Penis (tissue), 1 donor: Measurements from ENCODE around the genes ADGRD1 and SFSWAP.

- PRO-cap = no peak
Measured at GRCh38 chr12:130952452-130953074, 1.1 kb upstream of the ADGRD1 start.

- PRO-cap = unidirectional peak, plus-strand start at chr12:130953962
Measured at GRCh38 chr12:130953604-130954354, at the start of gene ADGRD1. Gene ADGRD1, plus strand, starts transcription at chr12:130953907.

- PRO-cap = no peak
Measured at GRCh38 chr12:130960726-130961205, 7.1 kb downstream of the ADGRD1 start.

DNA sequence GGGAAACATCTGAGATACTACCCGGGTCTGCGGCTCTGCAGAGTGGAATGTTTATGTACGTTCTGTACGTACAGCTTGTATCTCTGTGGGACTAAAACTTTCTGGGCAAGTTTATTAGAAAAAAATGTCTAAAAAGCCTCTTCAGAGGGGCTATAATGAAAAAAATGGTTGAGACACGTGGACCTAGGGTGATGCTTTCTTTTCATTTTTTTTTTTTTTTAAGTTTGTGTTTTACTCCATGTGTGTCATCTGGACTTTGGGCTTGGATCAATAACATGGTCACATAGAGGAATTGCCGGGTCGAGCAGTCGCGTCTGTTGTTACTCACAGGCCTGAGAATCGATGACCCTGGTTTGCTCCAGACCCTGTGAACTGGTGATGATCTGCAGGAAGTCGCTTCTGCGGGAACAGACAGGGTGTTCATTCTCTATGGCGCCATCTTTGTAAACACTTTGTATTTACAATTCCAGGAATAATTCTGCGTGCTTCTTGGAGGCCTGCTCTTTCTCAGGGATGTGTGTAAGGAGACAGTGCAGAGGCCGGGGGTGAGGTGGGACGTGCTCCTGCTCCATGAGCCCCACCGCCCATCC lies 58.5 kb downstream of the ADGRD1 start:
- PRO-cap = no peak

- PRO-cap = no peak
Measured at GRCh38 chr12:131050086-131050470, 96.4 kb downstream of the ADGRD1 start.

DNA sequence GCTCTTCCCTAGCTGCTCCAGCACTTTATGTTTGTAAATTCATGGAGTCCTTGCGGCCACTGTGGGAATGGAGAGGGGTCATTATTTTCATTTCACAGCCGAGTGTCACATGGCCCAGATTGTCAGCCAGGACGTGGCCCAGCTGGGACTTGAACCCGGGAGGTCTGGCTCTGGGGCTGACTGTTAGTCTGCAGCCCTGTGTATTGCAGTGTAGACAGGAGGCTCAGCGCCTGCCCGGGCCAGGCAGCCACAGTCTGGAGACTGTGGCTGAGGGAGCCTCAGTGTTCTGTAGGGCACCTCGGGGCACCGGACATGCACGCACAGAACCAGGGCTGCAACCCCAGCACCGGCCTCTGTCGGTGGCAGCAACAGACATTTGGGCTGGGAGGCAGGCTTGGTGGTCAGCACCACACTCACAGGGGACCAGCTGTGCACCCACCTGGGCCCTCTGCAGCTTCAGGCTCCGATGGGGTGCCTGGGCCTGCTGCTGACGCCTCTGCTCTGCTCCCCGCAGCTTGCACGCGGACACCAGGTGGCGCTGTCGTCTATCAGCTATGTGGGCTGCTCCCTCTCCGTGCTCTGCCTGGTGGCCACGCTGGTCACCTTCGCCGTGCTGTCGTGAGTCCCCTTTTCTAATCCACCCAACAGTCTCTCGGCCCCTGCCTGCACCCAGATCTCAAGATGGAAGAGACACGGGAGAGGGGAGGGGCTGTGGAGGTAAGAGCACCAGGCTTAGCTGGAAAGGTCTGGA lies 150.8 kb downstream of the ADGRD1 start:
- PRO-cap = no peak

- PRO-cap = no peak
Measured at GRCh38 chr12:131239715-131240191, 286.0 kb downstream of the ADGRD1 start.

GRCh38 chr12:131366181-131366968 lies 344.5 kb upstream of the SFSWAP start:
- PRO-cap = no peak

- PRO-cap = no peak
Measured at GRCh38 chr12:131511220-131511842, 199.6 kb upstream of the SFSWAP start.

GRCh38 chr12:131661217-131661642 lies 49.7 kb upstream of the SFSWAP start:
- PRO-cap = no peak

DNA sequence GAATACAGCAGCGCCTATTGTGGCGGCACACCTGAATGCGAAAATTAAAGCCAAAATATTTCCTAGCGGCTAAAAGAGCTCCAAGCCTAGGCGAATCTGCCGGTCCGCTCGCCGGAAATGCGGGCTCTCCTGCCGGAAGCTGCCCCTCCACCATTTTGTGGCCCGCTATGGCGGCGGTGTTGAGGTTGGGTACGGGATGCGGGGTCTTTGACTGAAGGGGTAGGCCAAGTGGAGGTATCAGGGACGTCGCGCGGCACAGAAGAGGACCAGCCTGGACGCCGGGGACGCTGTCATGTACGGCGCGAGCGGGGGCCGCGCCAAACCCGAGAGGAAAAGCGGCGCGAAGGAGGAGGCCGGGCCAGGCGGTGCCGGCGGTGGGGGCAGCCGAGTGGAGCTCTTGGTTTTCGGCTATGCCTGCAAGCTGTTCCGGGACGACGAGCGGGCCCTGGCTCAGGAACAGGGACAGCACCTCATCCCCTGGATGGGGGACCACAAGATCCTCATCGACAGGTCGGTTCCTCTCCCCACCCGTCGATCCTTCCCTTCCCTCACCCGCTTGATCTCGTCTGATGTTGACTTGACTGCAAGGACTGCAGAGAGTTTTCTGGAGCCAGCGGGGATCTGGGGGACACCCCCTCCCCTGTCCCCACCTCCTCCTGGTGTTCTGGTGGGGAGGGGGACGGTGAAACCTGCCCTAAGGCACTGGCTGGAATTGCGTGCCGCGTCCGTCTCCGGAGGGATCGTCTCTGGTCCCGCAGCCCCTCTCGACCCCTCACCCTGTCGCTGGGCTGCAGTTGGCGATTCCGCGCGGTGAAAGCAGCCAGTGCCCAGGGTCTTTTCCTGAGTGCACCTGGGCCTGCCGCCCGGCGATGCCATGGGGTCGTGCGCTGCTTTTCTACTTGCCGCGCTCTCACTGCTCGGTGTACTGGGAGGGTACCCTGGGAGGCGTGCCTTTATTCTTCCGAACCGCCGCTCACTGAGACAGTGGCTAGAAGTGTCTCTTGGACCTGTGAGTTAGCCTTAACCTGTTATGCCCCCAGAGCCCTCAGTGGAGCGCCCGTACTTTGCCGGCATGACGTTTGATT lies at the start of gene SFSWAP:
SFSWAP (plus strand) TSS at position 153 of the 1,085 bp plus-strand sequence.
- PRO-cap = bidirectional peak, plus-strand start at position 158 of the sequence, minus-strand start outside the sequence; unidirectional peak, plus-strand start at position 351 of the sequence

GRCh38 chr12:131745745-131746407 lies 35.0 kb downstream of the SFSWAP start:
- PRO-cap = no peak

DNA sequence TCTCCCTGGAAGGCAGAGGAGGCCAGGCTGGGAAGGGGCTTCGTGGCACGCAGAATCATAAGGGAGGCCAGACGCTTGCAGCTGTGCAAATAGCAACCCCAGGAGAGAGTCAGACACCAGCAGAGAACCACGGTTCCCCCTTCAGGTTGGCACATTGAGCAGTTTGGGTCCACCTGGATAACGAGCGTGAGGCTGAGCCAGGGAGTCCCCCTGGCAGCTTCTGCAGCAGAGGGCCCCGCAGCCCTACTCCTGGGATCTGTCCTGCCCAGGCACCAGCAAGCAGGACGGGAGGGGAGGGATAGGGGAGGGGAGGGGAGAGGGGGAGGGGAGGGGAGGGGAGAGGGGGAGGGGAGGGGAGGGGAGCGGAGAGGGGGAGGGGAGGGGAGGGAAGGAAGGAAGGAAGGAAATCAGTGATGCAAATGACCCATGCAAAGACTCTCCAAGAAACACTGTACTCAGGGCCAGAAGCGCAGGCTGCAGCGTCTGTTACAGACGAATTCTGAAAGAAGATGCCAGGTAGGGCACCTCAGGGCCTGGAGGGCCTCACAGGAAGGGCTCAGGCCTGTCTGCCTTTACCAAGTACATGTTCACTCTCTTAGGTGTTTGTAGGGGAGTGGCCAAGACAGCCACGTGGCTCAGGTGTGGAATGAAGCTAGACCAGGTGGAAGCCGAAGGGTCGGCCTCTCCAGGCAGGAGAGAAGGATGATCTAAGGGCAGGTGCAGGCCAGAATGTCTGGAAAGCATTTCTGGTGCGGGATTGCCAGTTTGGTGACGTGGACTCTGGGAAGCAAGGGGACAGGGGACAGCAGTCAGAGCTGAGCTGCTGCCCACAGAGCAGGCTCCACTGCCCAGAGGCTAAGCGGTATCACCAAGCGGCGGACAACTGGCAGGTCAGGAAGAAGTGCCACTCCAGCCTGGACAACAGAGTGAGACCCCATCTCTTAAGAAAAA lies 32.2 kb upstream of the MMP17 start:
- PRO-cap = no peak

DNA sequence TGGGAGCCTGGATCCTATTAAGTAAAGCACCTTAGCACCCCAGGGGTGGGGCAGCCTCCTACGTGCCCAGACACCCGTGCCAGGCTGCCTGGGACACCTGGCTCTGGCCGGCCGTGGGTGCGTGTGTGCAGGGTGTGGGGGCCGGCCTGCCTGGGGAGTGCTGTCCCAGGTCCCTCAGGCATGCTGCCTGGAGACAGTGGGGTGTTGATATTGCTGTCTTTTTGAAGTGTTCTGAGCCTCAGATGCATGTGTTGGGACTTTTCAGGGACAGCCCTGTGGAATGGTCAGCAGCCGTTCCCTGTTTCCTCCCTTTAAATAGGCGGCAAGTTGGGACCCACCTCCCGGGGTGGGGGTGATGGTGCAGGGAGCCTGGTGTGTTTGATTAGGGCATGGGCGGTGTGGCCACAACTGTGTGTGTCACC lies 7.9 kb downstream of the ULK1 start:
- PRO-cap = no peak

GRCh38 chr12:131924523-131924902 lies 4.6 kb upstream of the PUS1 start:
- PRO-cap = no peak

GRCh38 chr12:131933102-131934079 lies 4.3 kb downstream of the PUS1 start:
- PRO-cap = no peak

DNA sequence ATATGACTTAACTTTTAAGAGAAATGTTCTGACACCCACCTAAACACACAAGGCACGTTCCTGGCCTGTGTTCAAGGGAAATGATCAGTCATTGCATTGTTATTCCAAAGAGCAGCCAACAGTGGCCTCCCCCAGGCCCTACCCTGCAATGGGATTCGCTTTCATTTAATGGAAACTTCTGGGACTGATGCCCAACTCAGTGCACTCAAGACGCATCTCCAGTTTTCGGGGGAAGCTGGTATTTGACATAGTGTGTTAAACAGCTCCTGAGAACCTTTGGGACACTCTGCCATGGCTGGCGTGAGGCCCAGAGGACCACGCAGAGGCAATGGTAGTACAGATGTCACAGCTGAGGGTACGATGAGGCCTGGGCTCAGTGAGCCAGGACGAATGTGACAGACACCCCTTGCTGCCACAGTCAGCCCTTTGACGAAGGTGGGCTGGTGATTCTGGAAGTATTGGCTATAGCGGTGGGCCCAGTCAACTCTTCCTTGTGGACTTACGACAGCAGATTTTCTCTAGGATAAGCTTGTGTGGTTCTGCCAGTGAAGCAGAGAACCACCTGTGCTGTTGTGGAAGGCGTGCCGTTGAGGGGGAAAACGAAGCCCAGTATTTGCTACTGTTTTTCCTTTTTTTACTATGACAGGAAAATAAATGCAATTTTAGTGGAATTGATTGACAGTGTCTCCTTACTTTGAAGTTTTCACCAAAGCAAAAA lies 65.7 kb downstream of the DDX51 start:
- PRO-cap = no peak

DNA sequence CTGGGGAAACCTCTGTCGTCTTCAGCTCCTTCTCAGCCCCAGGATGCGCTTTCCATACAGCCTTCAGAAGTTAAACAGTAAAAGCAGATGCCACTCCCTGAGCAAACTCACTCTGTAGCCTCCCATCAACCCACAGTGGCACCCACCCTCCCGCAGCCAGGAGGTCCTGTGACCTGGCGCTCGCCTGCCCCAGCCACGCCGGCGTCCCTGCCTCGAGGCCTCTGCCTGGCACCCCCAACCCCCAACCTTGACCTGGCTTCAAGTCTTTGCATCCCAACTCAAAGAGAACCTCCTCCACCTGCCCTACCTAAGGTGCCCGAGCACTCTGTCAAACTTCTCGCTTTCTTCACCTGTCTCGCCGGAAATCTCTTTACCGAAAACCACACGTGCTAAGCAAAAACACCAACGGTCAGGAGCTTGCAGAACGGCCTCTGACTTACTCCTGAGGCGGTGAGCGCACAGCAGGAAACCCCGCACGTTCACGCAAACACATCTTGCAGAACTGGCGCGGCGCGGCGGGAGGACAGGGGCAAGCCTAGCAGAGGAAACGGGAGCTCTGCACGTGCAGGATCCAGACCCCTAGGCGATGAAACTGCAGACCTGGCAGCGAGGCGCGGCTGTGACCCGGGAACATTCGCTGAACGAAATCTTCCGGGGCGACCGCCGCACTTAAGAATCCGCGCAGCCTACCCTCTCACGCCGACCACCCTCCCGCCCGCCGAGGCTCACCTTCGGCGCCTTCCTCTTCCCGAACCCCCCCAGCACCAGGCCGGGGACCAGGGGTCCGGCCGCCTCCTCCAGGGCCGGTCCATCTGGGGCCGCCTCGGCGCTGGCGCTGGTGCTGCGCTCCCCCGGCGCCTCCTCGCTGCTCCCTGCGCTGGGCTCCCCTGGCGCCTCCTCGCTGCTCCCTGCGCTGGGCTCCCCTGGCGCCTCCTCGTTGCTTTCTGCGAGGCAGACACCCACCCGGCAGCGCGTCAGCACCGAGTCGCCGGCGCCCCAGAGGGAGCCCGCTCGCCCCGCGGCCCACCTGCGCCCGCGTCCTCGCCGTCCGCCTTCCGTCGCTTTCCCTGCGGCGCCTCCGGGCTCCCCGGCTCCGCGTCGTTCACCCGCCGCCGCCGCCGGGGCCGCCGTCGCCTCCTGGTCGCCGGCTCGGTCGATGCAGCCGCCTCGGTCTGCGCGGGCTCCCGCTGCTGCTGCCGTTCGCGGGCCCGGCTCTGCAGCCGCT lies 741 bp downstream of the DDX51 start:
- PRO-cap = no peak

DNA sequence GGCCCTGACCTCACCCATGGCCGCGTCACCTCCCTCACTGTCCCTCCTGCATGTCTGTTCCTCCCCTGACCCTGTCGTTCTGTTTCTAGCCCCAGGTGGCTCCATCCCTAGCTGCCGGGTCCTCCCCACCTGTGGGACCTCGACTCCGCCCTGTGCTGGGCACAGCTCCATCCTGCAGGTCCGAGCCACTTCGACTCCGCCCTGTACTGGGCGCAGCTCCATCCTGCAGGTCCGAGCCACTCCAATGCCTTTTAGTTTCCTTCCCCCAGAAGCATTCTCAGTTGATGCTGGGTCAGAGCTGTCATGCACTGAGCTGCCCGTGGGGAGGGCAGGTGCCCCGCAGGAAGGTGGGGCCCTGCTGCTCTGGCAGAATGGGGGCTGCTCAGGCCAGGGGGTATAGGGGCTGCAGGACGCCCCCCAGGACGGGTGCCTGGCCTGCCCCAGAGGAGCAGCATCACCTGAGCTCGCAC lies 19.0 kb downstream of the NOC4L start:
- PRO-cap = no peak

GRCh38 chr12:132428541-132428951 lies 61.4 kb upstream of the FBRSL1 start:
- PRO-cap = no peak